Diencephalon (tissue), 2 donors: Measurements from ENCODE around the gene VIPR2.

DNA sequence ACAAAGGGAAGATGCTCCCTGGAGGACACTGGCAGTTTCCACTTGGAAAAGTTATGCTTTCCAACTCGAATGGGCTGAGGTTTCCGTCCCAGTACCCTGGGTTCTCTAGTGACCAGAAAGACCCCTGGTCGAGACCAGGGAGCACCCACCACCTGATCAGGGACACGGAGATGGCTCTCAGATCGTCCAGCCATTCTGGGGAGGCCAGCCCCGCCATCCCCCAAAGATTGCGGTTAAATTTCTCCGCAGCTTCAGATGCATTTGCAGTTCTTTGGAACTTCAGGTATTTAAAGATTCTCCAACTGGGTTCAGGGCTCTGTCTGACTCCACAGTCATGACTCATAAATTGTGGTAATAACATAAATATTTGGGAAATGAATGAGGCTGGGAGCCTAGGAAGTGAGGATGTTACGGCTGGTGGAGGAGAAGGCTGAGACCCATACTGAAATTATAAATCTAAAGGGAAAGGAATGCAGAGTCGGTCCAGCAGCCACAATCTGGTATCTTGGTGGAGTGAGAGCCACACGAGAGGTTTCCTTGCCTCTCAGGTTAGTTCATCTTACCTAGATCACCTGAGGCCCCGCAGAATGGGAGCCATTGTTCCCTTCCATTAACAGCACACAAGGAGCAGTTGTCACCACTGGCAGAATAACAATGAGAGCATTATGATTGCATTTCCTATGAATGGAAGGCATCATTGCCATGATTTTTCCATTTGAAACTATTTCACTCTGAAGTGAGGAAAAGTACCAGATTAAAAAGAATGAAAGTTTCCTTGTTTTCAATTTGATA is 26.7 kb upstream of the DNAJB6 start:
- RAMPAGE, long total RNA = no peak

DNA sequence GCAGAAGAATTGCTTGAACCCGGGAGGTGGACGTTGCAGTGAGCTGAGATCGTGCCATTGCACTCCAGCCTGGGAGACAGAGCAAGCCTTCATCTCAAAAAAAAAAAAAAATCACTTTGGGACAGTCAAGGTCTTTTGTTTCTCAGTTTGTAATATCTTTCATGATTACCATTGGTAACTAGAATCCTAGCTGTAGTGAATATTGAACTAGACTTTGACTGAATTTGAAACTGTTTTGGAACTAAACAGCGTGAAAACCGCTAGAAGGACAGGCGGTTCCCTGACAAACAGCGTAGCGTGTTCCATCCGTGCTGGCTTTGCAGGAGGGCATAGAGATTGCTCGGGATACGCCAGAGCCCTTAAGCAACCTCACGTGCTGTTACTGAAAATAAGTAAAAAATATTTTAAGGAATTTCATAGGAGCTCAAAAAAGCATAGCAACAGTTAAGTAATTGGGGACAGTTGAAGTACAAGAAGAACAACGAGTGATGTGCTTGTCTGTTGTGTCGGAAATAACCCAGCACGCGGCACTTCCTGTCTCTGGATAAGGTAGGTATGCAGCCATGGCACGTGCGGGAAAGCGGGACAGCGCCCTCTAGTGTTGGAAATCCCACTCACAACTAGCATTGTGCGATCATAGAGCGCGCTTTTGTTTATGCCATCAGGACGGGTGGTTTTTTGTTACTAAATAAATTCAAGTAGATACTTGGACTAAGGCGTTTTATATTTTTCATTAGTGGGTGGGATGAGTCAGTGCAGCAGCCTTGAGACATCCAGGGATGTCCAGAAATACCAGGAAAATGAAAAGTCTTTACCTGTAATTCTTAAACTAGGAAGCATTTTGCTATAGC is 50.2 kb downstream of the DNAJB6 start:
- RAMPAGE, long total RNA = no peak

DNA sequence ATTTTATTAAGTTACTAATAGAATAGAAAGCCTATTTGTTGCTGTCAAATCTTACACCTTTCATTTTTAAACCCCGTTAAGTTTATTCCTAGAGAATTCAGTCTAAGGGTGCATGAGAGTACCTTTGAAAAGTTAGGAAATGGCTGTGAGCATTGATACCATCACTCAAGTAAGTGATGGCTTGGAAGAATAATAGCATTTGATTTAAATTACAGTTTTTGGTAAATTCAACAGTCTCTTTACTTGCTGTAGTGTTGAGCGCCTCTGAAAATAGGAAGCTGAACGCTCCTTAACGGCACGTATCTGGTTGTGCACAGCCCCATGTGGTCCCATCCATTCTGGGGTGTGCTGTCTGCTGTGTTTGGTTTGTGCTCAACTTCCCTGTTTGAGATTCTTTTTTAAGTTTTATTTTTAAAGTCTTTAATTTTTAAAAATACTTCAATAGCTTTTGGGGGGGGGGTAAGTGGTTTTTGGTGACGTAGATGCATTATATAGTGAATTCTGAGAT is 51.4 kb downstream of the DNAJB6 start:
- RAMPAGE, long total RNA = no peak

DNA sequence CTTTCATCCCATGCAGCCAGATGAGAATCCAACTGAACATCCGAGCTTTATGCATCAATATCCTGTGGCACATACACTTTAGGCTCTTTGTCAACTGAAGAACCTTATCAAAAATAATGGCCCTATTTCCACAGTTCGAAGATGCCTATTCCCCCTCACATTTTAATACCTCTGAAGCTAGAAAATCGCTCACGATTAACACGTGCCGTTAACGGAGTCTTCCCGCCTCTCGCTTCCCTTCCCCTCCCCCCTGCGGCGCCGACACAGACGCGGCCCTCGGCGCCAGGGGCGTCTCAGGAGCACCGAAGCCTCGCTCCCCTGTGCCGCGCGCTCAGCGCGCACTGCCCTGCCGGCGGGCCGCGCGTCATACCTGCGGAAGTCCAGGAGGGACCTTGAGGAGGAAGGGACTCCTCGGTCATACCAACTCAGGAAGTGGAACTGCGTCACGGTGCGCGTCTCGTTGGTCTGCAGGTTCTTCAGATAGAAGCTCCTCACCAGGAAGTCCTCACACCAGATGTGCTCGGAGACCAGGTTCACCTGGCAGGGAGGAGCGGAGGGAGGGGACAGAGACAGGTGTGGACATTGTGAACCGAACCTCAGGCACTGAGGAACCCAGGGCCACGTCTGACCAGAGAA is 239.6 kb downstream of the DNAJB6 start:
- RAMPAGE, long total RNA = no peak

GRCh38 chr7:157576989-157577487 is 240.2 kb downstream of the DNAJB6 start:
- RAMPAGE, long total RNA = no peak

DNA sequence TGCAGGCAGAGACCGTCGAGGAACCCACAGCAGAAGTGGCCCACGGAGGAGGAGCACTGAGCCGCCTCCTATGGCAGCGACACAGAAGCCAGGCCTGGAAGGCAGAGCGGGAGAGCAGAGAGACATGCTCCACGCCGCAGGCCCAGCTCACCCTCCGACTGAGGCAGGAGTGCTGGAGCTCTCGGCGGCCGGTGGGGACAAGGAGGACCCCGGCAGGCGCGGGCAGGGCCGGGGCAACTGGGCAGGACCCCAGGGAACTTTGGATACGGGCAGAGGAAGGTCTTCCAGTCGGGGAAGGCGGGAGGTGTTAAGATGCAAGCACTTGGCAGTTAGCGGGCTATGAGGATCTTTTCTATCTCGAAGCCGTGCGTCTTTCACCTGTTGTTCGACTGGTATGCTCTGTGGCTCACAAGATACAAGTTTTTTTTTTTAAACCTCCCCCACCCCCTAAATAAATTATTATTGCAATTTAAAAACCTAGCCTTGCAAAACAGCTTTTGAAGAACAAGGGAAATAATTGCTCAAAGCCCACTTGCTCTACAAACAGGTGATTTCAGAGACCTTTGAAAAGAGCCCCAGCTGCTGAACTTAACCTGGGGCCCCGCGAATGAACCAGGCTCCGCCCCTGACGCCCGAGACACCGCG is 420.6 kb downstream of the DNAJB6 start:
- RAMPAGE, long total RNA = no peak

DNA sequence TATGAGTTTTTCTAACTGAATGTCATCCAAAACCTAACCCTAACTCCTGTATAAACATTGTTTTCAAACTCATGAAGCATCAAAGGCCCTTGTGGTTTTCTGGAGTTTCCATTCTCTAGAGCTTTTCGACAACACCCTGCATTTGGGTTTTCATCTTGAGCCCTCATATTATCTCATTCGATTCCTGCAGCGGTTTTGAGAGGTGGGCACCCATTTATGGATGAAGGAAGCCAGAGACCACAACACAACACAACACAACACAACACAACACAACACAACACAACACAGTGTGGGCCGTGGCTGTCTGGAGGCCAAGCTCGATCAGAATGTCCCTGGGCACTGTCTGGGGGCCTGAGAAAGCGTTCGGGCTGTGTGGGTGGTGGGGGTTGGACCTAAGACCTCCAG is 490.3 kb downstream of the DNAJB6 start:
- RAMPAGE, long total RNA = no peak

GRCh38 chr7:157906018-157906400 is 569.2 kb downstream of the DNAJB6 start:
- RAMPAGE, long total RNA = no peak

GRCh38 chr7:158067997-158068402 is 519.6 kb downstream of the PTPRN2 start:
- RAMPAGE, long total RNA = no peak

- RAMPAGE, long total RNA = no peak
Observed at GRCh38 chr7:158203909-158204508, 383.6 kb downstream of the PTPRN2 start.

- RAMPAGE, long total RNA = no peak
Observed at GRCh38 chr7:158268997-158269717, 318.5 kb downstream of the PTPRN2 start.

- RAMPAGE, long total RNA = no peak
Observed at GRCh38 chr7:158414511-158415016, 173.1 kb downstream of the PTPRN2 start.

DNA sequence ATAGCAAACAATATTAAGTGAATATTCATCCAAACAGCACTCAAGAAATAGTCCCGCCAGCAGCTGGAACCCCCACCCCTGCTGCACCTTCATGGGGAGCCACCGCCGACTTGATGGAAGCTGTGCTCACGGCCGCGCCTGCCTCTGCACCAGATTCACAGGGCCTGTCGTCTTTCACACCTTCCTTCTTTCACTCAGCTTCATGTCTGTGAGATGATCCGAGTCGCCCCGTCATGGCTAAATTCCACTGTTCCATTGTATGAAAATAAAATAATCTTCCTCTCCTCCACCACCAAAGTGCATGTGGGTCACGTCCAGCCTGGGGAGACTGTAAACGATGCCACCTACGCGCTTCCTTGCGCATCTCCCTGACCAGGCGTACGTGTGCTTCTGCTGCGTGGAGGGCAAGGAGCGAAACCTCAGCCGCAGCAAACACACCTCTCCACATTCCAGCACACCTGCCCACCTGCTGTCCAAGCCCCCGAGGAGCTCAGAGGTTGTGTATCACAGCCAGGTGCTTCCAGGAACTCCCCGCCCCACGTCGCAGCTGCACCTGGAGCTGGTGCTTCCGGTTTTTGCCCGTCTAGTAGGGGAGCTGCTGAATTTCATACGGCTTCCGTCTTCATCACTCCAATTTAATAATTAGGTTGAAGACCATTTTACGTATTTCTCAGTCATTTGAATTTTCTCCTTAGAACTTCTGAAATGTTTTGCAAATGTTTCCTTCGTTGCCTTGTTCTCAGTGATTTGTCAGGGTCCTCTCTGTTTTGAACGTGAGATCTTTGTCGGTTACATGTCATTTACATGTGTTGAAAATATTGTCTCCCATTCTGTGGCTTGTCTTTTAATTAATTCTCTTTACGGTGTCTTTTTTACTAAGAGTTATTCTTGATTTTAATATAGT is 136.9 kb downstream of the PTPRN2 start:
- RAMPAGE, long total RNA = no peak

- RAMPAGE, long total RNA = no peak
Observed at GRCh38 chr7:158735730-158736376, 31.2 kb upstream of the NCAPG2 start.

GRCh38 chr7:158778525-158779254 is 50.6 kb downstream of the ESYT2 start:
- RAMPAGE, long total RNA = no peak

DNA sequence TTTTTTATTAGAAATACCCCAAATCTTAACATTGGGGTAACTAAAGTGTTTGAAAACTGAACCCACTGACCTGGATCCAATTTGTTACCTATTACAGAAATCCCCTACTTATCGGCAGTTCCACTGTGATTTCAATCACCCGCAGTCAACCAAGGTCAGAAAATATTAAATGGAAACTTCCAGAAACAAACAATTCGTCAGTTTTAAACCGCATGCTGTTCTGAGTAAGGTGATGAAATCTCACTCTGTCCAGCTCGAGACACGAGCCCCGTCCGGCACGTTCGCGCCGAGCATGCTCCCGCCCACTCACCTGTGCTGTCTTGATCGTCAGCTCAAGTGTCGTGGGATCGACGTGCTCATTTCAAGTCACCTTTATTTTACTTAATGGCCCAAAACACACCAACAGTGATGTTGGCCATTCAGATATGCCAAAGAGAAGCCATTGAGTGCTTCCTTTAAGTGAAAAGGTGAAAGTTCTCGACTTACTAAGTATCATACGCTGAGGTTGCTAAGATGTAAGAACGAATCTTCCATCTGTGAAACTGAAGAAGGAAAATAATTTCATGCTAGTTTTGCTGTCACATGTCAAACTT is 21.2 kb downstream of the ESYT2 start:
- RAMPAGE, long total RNA = no peak

DNA sequence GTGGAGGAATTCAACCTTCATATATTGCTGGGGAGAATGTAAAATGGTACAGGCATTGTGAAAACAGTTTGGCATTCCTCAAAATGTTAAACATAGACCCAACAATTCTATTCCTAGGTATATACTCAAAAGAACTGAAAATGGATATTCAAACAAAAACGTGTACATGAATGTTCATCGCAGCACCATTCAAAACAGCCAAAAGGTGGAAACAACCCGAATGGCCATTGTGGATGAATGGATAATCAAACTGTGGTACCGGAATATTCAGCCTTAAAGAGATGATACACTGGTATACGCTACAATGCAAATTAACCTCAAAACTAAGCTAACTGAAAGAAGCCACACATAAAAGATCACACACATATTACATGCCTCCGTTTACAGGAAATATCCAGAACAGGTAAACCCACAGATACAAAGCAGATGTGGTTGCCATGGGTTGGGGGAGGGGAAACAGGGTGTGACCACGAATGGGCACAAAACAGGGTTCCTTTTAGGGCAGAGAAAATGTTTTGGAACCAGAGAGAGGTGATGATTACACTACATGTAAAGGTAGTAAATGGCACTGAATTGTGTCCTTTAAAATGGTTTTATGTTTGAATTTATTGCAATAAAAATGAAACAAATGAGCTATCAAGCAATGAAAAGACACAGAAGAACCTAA is 16.7 kb downstream of the ESYT2 start:
- RAMPAGE, long total RNA = no peak

DNA sequence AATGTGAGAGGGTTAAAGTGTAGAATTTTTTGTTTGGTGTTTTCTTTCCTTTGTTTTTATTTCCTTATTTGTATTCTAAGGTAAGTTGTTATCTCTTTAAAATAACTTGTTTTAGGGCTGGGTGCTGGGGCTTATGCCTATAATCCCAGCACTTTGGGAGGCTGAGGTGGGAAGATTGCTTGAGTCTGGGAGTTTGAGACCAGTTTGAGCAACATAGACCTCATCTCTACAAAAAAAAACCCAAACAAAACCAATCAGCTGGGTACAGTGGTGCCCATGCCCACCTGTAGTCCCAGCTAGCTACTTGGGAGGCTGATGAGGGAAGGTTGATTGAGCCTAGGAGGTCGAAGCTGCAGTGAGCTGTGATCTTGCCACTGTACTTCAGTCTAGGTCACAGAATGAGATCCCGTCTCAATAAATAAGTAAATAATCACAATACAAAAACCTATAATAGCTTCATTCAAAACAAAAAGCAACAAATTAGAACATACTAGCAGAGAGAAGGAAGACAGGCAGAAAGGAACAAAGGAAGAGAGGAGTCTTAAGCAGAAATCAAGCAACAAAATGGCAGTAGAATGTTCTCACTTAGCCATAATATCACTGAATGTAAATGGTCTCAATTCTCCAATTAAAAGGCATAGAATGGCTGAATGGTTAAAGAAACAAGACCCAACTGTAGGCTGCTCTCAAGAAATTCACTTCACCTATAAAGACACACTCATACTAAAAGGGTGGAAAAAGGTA is 82.8 kb downstream of the DYNC2I1 start:
- RAMPAGE, long total RNA = no peak

DNA sequence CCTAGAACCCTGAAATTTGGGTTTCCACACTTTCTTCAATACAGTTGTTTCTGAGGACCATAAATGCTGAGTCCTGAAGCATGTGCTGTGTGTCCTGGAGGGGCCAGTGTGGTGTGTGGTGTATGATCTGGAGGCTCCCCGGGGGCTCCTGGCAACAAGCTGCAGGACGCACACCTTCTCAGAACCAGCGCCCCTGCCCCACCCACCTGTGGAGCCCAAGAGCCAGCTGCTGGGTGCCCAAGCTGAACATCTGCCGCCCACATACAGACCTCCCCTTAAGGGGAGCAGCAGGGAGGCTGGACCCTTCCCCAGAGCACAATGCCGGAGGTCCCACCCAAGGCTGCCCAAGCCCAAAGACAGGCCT is 48.8 kb downstream of the VIPR2 start:
- RAMPAGE, long total RNA = no peak

- RAMPAGE, long total RNA = no peak
Observed at GRCh38 chr7:159144564-159145578, at the start of gene VIPR2. TSS of gene VIPR2 (minus strand) at chr7:159144867.